Bronchial lymph node (tissue), 1 donor: ENCODE data around the gene C19orf44.

DNA sequence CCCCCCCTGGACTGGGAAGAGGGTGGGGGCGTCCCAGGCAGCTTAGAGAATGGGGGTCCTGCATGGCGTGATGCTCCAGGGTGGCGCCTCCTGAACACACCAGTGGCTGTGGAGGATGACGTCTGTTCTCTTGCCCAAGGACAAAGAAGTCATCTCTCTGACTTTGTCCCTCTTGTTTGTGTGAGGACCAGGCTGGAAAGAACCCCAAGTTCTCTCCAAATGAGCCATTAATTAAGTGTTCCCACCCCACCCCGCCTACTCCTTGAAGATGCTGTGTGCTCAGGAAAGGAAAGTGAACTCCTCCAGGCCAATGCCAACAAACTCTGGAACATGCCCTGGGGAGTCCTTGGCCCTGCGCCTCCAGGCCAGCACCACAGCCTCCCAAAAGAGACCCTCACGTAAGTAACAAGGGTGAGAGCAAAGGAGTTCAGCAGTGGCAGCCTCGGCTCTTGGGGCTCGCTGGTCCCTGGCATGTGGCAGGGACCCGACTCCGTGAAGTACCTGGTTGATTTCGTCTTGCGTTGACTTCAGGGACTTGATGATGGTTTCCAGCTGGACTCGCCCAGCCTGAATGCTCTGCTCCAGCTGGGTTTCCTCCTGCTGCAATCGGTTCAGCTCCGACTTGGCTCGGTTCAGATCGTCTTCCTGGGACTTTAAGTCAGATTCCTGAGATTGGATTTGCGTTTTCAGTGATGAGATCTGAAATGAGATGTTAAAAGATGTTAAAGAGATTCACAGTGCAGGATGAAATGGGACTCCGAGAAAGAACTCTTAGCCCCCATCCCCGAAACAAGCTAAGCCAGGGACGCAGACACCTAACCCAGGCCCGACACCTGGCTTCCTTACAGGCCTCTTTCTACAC is 68.3 kb downstream of the EPS15L1 start:
- PRO-cap: unidirectional peak, minus-strand start at position 203 of the sequence

- PRO-cap: no peak
Observed at GRCh38 chr19:16457445-16458765, 13.9 kb downstream of the EPS15L1 start.

DNA sequence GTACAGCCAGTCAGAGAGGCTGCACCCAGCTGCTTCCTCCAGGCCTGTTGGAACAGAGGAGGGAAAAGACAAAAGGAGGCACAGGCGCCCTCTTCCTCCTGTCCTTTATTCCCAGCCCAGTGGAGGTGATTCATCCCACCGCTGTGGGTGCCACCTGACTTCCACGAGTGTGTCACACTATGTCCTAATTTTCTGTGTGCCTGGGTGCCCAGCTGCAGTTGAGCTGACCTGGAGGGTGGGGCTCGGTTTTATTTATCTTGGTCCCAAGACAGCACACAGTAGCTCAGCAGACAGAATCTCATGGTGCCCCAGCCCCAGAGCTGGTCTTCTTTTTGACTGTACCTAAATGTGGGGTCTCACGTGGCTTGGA is 9.0 kb downstream of the EPS15L1 start:
- PRO-cap: no peak

GRCh38 chr19:16495716-16497179 is at the start of gene C19orf44:
TSS of gene C19orf44 (plus strand) at chr19:16496394.
- PRO-cap: bidirectional peak, plus-strand start at chr19:16496337, minus-strand start at chr19:16496184

- PRO-cap: no peak
Observed at GRCh38 chr19:16560050-16560469, 12.2 kb downstream of the SLC35E1 start.

GRCh38 chr19:16571051-16572255 is 762 bp downstream of the SLC35E1 start:
- PRO-cap: unidirectional peak, plus-strand start at chr19:16571449

DNA sequence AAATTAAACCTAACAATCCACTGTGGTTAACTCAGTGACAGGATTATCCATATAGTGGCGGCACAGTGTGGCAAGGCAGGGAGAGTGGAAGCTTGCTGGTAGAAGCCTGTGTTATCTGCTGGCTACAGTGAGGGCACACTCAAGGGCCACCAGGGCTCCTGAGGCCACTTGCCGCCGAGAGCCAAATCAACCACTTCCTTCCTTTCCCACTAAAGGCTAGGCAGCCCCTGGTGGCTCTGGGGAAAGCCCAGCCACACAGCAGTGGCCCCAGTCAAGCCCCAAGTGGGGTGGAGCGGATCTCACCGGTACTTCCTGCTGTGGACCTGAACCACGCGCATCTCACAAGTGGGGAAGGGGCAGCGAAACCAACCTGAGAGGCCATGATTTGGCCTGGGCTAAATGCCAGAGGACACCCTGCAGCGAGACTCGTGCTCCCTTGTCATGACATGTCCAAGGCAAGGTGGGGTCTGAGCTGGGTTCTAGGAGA is 21.9 kb upstream of the SLC35E1 start:
- PRO-cap: no peak

GRCh38 chr19:16889363-16889861 is 613 bp downstream of the F2RL3 start:
- PRO-cap: no peak

DNA sequence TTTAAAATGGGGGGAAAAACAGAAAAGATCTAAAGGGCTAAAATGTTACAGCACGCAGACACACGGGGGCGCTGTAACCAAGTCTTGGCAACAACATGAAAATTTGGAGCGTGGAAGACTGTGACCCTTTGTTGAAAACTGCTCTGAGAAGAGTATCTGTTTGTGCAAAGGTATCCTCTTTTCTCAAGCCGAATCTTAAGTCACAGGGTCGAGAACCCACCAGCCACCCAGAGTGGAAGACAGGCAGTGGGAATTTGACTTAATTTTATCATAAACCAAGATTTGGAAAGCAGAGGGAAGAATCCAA is 7.7 kb downstream of the HAUS8 start:
- PRO-cap: no peak

DNA sequence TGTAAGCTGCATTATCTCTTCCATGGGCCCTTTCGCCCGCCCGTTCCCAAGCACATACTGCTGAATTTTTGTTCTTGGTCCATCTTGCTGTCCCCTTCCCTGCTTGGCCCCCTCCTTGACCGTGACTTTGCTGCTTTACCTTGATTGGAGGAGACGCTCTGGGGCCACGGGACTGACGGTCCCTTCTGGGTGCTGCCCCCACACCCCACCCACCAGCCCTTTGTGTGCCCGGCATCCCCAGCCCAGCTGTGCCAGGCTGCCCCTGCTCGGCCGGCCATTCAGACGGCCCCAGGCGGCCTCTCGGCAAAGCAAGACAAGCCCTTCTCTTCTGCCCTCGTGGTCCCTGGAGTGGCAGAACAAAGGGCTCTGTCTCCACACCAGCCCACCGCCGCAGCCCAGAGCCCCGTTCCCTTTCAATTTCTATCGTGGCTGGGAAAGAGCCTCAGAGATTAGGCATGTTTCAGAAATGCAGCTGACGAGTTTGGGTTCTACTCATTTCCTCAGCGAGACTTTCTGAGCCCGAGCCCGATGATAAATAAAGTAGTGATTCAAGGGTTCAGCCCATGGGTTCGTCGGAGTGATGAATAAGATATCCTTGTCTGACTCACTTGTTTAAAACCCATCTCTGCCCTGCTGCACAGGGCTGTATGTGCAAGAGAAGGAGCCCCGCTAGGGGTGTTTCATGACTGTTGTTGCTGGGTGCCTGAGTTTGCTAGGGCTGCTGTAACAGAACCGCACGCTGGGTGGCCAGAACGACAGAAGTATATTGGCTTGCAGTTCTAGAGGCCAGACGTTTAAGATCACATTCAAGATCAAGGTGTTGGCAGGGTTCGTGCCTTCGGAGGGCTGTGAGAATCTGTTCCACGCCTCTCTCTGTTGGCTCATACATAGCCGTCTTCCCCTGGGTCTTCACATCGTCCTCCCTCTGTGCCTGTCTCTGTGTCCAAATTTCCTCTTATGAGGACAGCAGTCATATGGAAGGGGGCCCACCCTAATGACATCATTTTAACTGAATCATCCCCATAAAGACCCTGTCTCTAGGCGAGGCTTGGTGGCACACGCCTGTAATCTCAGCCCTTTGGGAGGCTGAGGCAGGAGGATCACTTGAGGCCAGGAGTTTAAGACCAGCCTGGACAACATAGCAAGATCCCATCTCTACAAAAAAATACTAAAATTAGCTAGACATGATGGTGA is 4.4 kb downstream of the MYO9B start:
- PRO-cap: bidirectional peak, plus-strand start at position 463 of the sequence, minus-strand start at position 397 of the sequence

DNA sequence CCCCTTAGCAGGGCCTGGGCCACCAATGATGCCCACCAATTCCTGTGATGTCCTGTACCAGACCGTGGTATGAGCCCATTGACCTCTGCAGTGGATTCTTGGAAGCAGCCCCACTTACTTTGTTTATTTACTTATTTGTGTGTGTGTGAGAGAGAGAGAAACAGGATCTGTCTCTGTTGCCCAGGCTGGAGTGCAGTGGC is 12.9 kb downstream of the MYO9B start:
- PRO-cap: no peak

GRCh38 chr19:17145855-17146672 is 69.1 kb upstream of the USE1 start:
- PRO-cap: no peak

GRCh38 chr19:17247139-17247617 is 1.5 kb upstream of the NR2F6 start:
- PRO-cap: no peak

- PRO-cap: no peak
Observed at GRCh38 chr19:17247717-17248978, 2.4 kb upstream of the NR2F6 start.

GRCh38 chr19:17305926-17306981 is 582 bp downstream of the MRPL34 start:
- PRO-cap: unidirectional peak, plus-strand start at chr19:17306097; unidirectional peak, minus-strand start at chr19:17306348

DNA sequence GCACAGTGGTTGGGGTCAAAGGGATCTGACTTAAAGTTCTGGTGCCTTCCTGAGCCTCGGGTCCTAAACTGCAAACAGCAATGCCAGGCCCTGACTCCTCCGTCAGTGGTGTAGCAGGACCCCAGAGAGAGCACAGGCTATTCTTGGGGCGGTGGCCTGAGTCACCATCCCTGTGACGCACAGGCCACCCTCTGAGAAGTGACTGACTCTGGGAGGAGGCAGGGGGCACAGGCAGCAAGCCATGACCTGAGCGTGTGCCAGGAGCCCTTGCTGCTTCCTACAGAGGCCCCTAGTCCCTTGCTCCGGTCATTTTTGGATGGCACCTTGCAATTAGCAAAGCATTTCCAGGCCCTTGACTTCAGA is 18.7 kb downstream of the PLVAP start:
- PRO-cap: no peak

GRCh38 chr19:17403166-17404024 is 2.0 kb downstream of the BST2 start:
- PRO-cap: bidirectional peak, plus-strand start at chr19:17403723, minus-strand start at chr19:17403681

DNA sequence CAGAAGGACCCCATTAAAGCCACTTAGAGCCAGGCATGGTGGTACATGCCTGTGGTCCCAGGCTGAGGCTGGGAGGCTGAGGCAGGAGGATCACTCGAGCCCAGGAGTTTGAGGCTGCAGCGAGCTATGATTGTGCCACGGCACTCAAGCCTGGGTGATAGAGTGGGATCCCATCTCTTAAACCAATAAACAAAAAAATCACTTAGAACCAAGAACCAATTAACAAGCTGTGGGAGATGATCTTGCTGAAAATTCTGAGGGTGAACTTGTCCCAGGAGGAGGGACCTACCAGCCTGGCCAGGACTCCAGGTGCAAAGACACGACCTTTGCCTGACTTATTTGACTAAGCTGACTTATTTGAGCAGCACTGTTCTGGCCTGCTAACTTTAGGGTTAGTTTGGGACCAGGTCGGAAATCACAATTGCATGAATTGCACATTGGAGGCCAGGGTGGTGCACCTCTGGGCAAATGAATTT is 1.2 kb upstream of the BST2 start:
- PRO-cap: bidirectional peak, plus-strand start at position 389 of the sequence, minus-strand start at position 319 of the sequence

DNA sequence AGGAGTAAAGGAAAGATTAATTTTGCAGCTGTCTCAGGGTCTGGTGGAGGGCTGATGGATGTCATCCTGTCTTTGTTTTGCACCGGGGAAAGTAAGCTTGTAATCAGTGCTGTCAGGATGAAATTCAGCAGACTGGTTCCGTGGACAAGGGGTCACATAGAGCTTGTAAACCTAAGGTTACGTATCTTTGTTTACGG is 7.2 kb upstream of the MVB12A start:
- PRO-cap: no peak

- PRO-cap: no peak
Observed at GRCh38 chr19:17420449-17421192, 774 bp downstream of the MVB12A start.